Body of pancreas (tissue), 2 donors: ENCODE results near the gene JAM3.

DNA sequence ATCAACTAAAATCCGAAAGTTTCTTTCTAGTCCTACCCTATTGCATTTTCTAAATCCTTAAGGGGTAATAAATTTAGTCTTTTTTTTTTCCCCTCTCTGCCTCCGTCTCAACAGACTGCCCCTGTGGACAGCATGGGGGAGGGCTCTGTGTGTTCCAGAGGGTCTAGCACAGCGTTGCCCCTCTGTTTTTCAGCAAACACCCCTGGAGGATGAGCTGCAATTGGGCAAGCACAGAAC is 79.9 kb upstream of the NTM start:
- PRO-cap: no peak
- RAMPAGE, long total RNA, 2 experiments: no peak in any of the 2 experiments

- PRO-cap: no peak
- RAMPAGE, long total RNA, 2 experiments: no peak in any of the 2 experiments
These were observed 588.7 kb downstream of the OPCML start for GRCh38 chr11:132943584-132943997.

GRCh38 chr11:133246559-133246904 is 285.8 kb downstream of the OPCML start:
- PRO-cap: no peak
- RAMPAGE, long total RNA, 2 experiments: no peak in any of the 2 experiments

- PRO-cap: no peak
- RAMPAGE, long total RNA, 2 experiments: no peak in any of the 2 experiments
These were observed 9.3 kb upstream of the OPCML start for GRCh38 chr11:133541477-133542160.

- PRO-cap: no peak
- RAMPAGE, long total RNA, 2 experiments: no peak in any of the 2 experiments
These were observed 148.0 kb downstream of the SPATA19 start for GRCh38 chr11:133697208-133697759.

- PRO-cap: no peak
- RAMPAGE, long total RNA, 2 experiments: no peak in any of the 2 experiments
These were observed 28.9 kb downstream of the IGSF9B start for GRCh38 chr11:133927860-133928266.

DNA sequence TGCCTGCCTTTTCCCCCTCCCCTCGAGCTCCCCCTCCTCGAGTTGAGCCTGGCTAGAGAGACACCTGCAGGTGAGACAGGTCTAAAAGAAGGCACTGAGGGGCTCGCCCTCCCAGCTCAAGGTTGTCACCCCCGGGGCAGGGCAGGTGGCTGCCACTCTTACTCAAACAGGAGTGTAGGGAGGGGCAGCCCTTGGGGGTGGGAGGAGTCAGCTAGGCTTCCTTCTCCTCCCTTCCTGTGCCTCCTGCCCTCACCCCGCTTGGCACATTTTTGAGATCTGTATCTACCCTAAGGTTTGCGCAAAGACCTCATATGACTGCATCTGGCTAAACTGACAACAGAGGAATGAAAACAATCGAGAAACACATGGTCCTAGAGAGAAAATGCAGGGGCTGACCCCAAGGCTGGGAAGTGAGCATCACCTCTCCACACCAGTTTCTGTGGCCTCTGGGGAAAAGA is 28.2 kb downstream of the IGSF9B start:
- PRO-cap: no peak
- RAMPAGE, long total RNA, 2 experiments: no peak in any of the 2 experiments

- PRO-cap: no peak
- RAMPAGE, long total RNA, 2 experiments: no peak in any of the 2 experiments
These were observed 10.5 kb upstream of the IGSF9B start for GRCh38 chr11:133967202-133967680.

- PRO-cap: unidirectional peak, plus-strand start at chr11:134069101
- RAMPAGE, long total RNA, 2 experiments: start-site peak on the plus strand in 2 of 2 experiments, at chr11:134069011-134069070 at its widest, 36 to 57 reads per replicate
These were observed at the start of gene JAM3 for GRCh38 chr11:134068715-134069339. JAM3 (plus strand) TSS chr11:134069072.

GRCh38 chr11:134069862-134070106 is 912 bp downstream of the JAM3 start:
- PRO-cap: no peak
- RAMPAGE, long total RNA, 2 experiments: no peak in any of the 2 experiments

DNA sequence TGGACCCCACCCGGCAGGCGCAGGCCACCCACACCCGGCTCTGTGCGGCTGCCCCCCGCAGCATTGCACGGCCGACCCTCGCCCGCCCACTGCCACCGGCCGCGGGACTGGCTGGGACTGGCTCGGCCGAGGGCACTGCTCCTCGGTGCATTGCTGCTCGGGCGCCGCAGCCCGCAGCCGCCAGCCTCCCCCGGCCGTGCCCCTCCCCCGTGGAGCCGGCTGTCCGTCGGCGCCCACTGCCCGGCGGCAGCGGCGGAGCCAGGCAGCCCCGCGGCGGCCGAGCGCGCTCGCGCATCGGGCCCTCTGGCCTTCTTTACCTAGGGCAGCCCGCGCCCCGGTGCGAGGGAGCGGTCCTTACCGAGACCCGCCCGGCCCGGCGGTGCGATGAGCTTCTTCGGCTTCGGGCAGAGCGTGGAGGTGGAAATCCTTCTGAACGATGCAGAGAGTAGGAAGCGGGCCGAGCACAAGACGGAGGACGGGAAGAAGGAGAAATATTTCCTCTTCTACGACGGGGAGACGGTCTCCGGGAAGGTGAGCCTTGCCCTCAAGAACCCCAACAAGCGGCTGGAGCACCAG is 356 bp downstream of the VPS26B start:
- PRO-cap: unidirectional peak, plus-strand start at position 148 of the sequence; unidirectional peak, minus-strand start at position 305 of the sequence
- RAMPAGE, long total RNA, 2 experiments: start-site peak on the plus strand in 1 of 2 experiments, centred at position 304 of the sequence, 23 reads per replicate

- PRO-cap: no peak
- RAMPAGE, long total RNA, 2 experiments: start-site peak on the plus strand in 1 of 2 experiments, at chr11:134243152-134243317 at its widest, 11 reads per replicate
These were observed 10.1 kb downstream of the THYN1 start for GRCh38 chr11:134243150-134243424.

GRCh38 chr11:134348858-134349484 is 17.2 kb downstream of the GLB1L2 start:
- PRO-cap: no peak
- RAMPAGE, long total RNA, 2 experiments: no peak in any of the 2 experiments

- PRO-cap: no peak
- RAMPAGE, long total RNA, 2 experiments: no peak in any of the 2 experiments
These were observed 54.1 kb upstream of the B3GAT1 start for GRCh38 chr11:134466142-134466592.

- PRO-cap: no peak
- RAMPAGE, long total RNA, 2 experiments: no peak in any of the 2 experiments
These were observed 68.3 kb upstream of the B3GAT1 start for GRCh38 chr11:134480117-134480948.

DNA sequence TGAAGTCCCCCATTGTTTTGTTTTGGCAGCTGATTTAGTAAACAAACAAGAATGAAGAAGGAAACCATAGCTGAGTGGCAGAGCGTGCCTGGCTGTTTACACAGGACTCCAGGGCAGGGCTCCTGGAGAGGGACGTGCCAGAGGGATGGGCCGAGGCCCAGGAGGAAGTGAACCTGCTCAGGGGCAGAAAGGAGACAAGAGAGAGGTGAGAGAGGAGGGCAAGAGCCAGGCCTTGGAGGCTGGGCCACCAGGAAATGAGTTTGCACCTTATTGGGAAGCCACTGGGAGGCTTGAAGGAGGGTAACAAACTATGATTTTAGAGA is 85.6 kb upstream of the B3GAT1 start:
- PRO-cap: no peak
- RAMPAGE, long total RNA, 2 experiments: no peak in any of the 2 experiments

DNA sequence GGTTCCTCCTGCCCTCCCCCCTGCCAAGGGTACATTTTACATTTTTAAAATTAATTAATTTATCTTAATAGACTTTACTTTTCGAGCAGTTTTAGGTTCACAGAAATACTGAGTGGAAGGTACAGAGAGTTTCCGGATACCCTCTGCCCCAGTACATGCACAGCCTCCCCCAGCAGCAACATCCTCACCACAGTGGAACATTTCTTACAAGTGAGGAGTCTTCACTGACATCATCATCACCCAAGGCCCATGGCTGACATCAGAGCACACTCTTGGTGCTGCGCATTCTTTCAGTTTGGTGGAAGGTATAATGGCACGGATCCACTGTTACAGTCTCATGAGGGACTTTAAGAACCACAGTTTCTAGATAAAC is 170.4 kb upstream of the B3GAT1 start:
- PRO-cap: no peak
- RAMPAGE, long total RNA, 2 experiments: no peak in any of the 2 experiments